Jurkat, Clone E6-1 (cell line): ENCODE results near the genes MMP20, MMP8, CARD16 and AASDHPPT.

GRCh38 chr11:100981247-100981851, 148.3 kb downstream of the PGR start:
- RRBS, result no CpG with 5 or more reads among the region's 1 CpG

DNA sequence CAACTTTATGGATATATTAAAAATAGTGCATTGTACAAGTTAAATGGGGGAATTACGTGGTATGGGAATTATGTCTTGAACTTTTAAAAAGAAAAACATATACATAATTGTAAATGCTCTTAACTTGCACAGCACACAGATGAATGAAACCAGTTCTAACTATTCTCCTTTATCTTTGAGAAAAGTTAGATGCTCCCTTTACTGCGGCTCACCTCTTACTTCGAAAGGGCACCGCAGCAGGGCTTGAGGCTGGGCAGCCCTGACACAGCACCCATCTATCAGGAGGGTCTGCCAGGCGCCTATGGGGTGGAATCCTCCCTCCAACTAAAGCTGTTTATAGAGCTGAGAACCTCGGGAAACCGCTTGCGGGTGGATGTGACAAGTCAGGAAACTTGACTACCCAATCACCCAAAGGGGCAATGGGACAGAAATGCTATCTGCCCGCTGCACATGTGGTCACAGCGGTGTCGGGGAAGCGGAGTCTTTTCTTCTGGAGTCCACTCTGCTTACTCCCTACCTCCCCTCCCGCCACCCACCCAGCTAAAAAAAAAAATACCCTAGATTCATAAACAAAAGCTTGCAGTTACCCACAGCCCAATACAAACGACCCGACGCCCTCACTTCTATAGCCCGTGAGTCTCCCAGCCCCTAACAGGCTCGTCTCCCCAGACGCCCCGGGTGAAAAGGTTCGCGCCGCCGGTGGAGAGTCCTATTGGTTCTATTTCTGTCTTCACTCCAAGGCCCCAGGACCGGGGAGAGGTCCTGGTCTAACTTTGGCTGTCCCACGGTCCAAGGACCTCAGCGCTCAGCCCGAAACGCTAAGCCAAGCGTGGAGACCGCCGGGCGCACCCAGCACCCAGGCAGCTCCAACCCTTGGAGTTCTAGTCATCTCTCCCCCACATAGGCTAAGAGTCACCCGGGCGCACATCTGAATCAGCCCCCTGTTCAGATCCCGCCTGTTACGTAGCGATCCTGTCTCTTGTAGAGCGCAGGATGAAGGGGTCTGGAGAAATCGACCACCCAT, 1.5 kb downstream of the TRPC6 start:
- RRBS, result 74% methylated on average over 5 of the region's 40 CpGs

DNA sequence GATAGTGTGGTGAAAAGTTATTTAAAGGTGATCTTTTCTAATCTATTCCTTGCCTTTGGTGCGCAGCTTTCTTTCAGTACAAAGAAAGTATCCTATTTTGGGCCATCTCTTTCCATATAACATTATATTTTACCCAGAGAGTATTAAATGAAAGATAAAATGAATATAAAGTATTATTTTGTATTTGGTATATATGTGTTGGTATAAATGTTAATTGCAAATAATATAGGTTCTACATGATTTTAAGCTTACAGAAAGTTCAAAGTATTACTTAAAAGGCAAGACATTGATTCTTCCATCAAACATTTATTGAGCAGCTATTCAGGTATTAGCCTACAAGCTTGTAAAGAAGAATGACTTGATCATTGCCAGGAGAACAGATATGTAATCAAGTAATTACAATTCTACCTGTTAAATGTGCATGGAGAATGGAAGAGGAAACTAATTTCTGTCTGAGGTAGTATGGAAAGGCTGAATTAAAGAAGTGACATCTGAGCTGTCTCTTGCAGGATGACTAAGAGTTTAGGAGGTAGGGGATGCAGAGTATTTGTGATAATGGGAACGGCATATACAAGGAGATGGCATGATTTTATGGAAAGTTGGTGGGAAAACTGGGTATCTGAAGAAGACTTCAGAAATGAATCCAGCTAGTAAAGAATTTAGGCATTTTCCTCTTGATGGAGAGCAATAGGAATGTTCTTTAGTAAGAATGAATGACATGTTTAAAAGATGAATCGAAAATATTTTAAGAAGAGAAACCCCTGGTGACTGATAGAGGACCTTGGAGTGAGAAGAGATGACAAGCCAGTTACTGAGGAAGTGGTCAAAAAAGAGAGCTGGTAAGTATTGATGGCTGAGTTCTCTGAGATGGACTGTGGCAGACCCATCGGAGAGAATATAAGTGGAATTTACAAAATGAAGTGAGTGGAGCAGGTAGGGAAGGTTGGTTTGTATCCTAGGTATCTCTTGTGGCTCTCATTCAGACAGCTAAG, 72.7 kb downstream of the YAP1 start:
- RRBS, result no CpG with 5 or more reads among the region's 4 CpGs

- RRBS, result no CpG with 5 or more reads among the region's 8 CpGs
These were observed 90.5 kb upstream of the BIRC3 start for GRCh38 chr11:102226591-102227309.

- RRBS, result no CpG with 5 or more reads among the region's 2 CpGs
These were observed 90.0 kb upstream of the BIRC3 start for GRCh38 chr11:102227310-102227634.

- RRBS, result no CpG with 5 or more reads among the region's 8 CpGs
These were observed 86.6 kb upstream of the BIRC3 start for GRCh38 chr11:102230360-102231433.

DNA sequence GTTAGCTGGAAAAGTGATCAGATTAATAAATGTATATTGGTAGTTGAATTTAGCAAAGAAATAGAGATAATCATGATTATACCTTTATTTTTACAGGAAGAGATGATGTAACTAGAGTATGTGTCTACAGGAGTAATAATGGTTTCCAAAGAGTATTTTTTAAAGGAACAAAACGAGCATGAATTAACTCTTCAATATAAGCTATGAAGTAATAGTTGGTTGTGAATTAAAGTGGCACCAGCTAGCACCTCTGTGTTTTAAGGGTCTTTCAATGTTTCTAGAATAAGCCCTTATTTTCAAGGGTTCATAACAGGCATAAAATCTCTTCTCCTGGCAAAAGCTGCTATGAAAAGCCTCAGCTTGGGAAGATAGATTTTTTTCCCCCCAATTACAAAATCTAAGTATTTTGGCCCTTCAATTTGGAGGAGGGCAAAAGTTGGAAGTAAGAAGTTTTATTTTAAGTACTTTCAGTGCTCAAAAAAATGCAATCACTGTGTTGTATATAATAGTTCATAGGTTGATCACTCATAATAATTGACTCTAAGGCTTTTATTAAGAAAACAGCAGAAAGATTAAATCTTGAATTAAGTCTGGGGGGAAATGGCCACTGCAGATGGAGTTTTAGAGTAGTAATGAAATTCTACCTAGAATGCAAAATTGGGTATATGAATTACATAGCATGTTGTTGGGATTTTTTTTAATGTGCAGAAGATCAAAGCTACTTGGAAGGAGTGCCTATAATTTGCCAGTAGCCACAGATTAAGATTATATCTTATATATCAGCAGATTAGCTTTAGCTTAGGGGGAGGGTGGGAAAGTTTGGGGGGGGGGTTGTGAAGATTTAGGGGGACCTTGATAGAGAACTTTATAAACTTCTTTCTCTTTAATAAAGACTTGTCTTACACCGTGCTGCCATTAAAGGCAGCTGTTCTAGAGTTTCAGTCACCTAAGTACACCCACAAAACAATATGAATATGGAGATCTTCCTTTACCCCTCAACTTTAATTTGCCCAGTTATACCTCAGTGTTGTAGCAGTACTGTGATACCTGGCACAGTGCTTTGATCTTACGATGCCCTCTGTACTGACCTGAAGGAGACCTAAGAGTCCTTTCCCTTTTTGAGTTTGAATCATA, 85.5 kb upstream of the BIRC3 start:
- RRBS, result no CpG with 5 or more reads among the region's 3 CpGs

GRCh38 chr11:102312683-102313378, 4.5 kb upstream of the BIRC3 start:
- RRBS, result no CpG with 5 or more reads among the region's 5 CpGs

DNA sequence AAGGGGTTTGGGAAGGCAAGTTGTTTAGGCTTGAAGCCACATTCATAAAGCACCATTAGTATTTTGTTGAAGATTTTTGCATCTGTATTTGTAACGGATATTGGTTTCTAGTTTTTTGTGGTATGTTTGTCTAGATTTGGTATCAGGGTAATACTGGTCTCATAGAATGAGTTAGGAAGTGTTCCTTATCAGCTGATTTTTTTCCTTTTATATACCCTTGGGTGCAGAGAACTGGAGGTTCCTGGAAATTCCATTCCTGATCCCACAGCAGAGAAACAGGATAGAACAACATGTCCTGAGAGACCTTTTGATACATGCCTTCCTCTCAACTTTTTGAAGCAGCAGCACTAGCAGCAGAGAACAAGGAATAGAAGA, 36.8 kb downstream of the BIRC2 start:
- RRBS, result no CpG with 5 or more reads among the region's 1 CpG

DNA sequence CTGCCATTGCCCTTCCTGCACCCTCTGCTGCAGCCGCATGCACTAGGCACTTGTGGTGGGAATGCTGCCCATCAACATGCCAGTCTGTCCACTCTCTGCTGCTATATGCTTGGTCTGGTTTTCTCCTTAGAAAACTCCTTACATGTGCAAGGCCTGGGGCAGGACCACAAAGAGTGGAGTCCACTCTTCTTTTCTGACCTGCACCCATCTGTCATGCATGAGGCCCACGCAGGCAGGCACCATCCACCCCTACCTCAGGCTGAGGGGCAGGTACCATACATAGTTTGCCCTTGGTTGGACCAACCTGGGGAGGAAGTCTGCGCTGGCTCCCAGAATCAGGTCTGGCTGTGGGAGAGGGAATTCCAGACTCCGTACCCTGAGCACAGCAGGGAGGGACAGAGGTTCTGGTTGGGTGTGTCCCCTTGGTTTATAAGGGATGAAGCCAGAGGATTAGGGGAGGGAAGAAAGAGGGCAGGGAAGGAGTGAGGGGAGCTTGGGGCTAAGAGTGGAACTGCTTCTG, 9.4 kb downstream of the MMP20 start:
- RRBS, result no CpG with 5 or more reads among the region's 4 CpGs

DNA sequence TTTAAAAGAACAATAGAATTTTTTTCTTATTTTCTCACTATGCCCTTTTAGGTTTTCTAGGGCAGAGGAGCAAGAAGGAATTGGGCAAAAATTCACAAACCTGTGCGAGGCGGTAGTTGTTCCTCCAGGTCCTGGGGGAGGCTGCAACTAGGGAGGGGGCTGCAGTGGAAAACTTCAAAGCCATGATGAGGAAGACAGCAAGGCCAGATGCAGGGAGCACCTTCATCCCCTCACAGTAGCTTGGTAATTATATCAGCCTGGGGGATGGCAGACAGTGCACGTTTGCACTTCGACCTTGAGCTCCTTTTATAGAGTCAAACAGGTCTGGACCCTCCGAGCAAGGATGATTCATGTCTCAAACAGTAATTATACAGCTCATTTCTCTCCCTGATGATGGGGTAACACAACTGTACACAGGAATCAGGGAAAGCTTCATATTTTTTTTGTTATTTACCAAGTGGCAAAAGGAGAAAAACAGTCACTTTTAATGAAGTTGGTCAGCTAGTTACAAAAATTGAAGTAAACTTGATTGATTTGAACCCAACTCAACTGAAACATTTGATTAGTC, at the start of gene MMP20:
TSS of gene MMP20 (minus strand) at position 239 of the 568 bp plus-strand sequence.
- RRBS, result no CpG with 5 or more reads among the region's 5 CpGs

DNA sequence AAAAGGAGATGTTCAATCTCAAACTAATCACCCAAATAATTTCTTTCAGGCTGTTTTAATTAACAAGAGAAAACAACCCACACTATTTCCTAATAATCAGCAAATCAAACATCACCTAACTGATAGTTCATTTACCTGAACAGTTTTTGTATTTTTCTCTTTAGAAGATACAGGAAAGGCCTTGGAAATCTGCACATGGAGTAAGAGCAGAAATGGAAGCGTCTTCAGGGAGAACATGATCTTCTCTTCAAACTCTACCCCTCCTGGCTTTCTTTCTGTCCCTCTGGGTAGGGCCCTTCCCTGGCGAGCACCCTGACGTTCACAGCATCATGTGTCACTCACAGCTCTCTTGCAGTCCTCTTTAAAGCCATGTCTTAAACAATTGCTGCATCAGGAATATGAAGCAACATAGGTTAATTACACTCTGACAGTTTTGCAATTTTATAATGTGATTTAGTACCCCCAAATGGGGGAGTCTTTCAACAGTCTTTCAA, at the start of gene MMP8:
TSS of gene MMP8 (minus strand) at position 336 of the 494 bp plus-strand sequence.
- RRBS, result no CpG with 5 or more reads among the region's 3 CpGs

DNA sequence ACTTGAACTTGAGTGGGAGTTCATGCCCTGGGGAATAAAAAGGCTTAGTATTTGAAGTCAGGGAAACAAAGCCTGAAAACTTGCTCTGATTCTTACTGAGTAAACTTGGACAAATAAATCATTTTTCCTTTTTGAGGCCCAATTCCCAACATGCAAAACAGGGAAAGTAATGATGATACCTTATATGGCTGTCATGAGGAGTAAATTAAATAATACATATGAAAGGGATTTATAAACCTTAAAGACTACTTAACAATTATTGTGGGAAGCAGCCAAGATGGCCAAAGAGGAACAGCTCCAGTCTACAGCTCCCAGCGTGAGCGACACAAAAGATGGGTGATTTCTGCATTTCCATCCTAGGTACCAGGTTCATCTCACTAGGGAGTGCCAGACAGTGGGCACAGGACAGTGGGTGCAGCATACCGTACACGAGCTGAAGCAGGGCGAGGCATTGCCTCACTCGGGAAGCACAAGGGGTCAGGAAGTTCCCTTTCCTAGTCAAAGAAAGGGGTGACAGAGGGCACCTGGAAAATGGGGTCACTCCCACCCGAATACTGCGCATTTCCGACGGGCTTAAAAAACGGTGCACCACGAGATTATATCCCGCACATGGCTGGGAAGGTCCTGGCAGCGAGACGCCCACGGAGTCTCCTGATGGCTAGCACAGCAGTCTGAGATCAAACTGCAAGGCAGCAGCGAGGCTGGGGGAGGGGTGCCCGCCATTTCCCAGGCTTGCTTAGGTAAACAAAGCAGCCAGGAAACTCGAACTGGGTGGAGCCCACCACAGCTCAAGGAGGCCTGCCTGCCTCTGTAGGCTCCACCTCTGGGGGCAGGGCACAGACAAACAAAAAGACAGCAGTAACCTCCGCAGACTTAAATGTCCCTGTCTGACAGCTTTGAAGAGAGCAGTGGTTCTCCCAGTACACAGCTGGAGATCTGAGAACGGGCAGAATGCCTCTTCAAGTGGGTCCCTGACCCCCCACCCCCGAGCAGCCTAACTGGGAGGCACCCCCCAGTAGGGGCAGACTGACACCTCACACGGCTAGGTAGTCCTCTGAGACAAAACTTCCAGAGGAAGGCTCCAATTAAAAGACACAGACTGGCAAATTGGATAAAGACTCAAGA, 297.4 kb upstream of the DDI1 start:
- RRBS, result no CpG with 5 or more reads among the region's 23 CpGs

DNA sequence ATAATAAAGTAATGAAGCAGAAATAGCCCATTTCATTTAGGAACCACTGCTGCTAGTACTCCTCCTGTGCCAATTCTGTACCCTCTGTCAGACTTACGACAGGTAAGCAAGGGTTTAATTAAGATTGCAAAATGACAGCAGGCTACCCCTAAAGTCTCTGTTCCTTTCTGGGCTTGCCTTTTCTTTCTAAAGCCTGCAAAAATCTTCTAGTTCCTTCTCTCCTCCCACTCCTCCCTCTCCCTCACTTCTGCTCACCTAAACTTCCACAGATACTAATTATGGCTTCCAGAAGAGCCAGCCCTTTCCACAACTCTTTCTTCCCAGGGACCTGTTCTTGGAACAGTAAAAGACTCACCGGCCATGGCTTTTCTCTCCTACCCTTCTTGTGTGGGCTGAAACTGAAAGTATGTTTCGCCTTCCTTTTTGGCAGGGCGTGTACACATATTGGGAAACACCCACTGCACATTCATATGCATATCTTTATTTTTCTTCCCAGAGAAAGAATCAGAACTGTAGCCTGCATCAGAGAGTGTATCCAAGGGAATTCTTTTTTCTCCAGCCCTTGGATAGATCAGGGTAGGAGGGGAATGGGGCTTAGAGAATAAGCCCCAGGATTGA, at the start of gene CARD16:
TSS of gene CARD16 (minus strand) at position 400 of the 618 bp plus-strand sequence.
- RRBS, result no CpG with 5 or more reads among the region's 4 CpGs

DNA sequence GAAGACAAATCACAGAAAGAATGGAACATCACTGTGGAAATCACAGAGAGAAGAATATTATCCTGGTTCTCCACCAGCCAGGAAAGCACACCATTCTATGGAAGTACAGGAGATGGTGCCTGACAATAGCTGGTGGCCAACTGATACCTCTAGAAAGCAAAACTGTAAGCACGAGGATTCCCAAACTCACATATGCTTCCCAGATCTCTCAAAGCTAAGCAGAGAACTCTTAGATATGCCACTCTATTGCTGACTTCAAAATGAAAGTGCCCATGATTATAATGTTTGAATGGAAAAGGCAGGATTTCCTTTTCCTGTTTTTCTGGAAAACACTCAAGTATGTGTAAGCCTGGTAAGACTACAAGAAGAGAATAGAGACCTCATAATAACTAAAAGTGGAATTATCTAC, 2.5 kb upstream of the CARD18 start:
- RRBS, result no CpG with 5 or more reads among the region's 1 CpG

DNA sequence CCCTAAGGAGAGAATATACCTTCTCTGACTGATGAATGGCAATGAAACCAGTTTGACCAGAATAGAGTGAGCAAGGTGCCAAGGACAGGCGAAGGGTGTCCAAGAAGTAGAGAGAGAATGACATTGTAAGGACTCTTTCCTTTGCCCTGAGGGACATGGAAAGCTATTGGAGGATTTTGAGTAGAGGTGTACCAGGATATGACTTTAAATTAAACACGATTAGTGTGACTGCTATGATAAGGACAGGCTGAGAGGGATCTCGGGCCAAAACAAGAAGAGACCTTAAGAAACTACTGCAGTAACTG, 179.9 kb downstream of the MSANTD4 start:
- RRBS, result no CpG with 5 or more reads among the region's 3 CpGs

DNA sequence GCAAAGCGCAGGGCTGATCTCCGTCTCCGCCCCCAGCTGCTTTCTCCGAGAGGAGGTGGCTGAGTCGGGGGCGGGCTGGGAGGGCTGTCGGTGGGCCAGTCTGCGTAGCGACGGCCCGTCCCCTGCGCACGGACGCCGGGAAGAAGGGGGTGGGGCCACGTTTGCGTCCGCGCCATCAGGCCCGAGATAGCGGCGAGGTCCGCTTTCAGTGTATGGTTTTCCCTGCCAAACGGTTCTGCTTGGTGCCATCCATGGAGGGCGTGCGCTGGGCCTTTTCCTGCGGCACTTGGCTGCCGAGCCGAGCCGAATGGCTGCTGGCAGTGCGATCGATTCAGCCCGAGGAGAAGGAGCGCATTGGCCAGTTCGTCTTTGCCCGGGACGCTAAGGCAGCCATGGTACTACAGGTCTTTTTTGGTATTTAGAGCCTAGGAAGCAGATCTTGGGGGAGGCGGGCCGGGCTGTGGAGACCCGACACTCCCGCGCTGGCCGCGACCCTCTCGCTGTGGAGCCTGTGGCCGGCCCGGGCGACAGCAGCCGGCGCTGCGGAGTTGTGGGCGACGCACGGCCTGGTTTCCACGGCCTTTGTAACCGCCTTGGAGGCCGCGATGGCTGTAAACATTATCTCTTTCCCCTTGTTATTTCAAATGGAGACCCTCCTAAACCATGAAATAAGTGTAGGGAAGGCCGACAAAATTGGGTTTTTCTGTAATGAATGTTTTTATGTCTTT, at the start of gene AASDHPPT:
TSS of gene AASDHPPT (plus strand) at position 164 of the 728 bp plus-strand sequence.
- RRBS, result 2% methylated on average over 8 of the region's 59 CpGs

DNA sequence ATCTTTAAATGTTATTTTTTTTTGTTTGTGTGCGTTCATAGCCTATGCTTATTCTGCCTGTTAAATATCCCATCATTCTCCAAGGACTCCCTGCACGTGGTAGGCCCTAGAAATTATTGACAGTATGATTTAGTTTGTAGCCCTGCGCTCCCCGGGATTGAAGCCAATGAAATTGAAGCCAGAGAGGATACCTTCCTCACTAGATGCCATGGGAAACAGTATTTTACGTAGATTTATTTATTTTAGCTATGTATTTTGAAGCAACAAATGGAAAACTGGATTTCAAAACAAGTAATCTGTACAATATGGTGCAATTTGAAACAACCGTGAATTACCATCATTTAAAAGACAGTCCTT, 743 bp downstream of the AASDHPPT start:
- RRBS, result no CpG with 5 or more reads among the region's 6 CpGs

- RRBS, result no CpG with 5 or more reads among the region's 6 CpGs
These were observed 29.3 kb downstream of the SLN start for GRCh38 chr11:107682505-107683045.